ENCODE data around the gene OLIG3.

- PRO-cap, result no peak
These were observed 99.9 kb downstream of the ALDH8A1 start for GRCh38 chr6:134849735-134850639.

DNA sequence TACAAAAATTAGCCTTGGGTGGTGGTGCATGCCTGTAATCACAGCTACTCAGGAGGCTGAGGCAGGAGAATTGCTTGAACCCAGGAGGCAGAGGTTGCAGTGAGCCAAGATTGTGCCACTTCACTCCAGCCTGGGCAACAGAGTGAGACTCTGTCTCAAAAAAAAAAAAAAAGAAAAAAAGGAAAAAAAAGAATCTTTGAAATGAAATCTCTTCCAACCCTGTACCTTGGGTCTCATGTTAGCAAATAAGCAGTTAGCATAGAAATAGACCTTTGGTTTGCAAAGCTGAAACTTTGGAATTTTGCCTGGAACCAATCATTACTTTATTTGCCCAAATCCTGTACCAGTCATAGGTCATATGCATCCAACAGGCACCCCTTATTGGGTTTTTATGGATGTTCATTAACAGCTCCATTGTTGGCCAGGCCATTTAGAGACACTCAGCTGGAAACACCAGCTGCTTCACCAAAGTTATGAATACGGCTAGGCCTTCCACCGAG, 53.1 kb downstream of the ALDH8A1 start:
- PRO-cap, result no peak

DNA sequence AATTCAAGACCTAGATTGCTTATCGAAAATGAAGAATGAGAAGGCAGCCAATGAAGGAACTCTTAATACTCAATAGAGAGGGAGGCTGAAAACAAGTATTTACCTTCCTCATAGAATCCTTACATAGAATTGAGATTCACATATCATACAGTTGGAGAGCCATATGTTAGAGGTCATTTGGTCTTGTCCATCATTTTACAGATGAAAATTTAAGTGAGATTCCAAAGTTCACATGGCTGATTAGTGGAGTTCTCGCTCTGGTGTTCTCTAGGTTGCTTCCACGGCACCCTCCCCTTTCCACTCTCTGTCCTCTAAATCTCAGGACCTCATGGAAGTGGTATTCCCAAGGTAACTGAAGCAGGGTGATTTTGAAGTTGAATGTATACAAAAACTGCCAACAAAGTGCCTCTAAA, 39.5 kb downstream of the HBS1L start:
- PRO-cap, result no peak

GRCh38 chr6:135088799-135089256, 34.2 kb upstream of the HBS1L start:
- PRO-cap, result no peak

DNA sequence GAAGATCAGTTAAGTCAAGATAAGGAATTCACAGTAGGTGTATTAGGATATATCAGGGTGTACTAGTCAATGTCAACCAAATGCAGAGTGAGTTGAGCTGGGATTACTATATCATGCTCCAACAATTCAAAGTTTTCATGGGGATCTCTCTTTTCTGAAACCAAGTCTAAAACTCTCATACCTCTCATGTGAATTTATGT, 129.8 kb upstream of the AHI1 start:
- PRO-cap, result unidirectional peak, plus-strand start at position 86 of the sequence

- PRO-cap, result no peak
These were observed 29.0 kb downstream of the PDE7B start for GRCh38 chr6:135880292-135881048.

- PRO-cap, result no peak
These were observed 12.6 kb upstream of the MTFR2 start for GRCh38 chr6:136262166-136263589.

GRCh38 chr6:136270958-136272303, 18.2 kb downstream of the BCLAF1 start:
- PRO-cap, result no peak

GRCh38 chr6:136285068-136285654, 4.5 kb downstream of the BCLAF1 start:
- PRO-cap, result no peak

DNA sequence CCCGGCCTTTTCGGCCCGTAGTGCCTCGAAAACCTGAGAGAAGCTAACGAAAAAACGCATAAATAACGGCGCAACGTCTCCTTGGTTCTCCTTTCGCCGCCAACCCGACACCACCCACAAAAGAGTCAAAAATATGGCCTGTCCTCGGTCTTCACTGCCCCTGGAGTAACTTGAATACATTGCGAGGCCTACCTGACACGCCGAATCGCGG, 220 bp downstream of the BCLAF1 start:
- PRO-cap, result no peak

GRCh38 chr6:136290115-136291194, 809 bp upstream of the BCLAF1 start:
- PRO-cap, result no peak

- PRO-cap, result no peak
These were observed 5.6 kb downstream of the MAP7 start for GRCh38 chr6:136544450-136545177.

GRCh38 chr6:136756793-136757450, 35.4 kb downstream of the MAP3K5 start:
- PRO-cap, result no peak

GRCh38 chr6:136920737-136921381, 1.2 kb upstream of the SLC35D3 start:
- PRO-cap, result no peak

DNA sequence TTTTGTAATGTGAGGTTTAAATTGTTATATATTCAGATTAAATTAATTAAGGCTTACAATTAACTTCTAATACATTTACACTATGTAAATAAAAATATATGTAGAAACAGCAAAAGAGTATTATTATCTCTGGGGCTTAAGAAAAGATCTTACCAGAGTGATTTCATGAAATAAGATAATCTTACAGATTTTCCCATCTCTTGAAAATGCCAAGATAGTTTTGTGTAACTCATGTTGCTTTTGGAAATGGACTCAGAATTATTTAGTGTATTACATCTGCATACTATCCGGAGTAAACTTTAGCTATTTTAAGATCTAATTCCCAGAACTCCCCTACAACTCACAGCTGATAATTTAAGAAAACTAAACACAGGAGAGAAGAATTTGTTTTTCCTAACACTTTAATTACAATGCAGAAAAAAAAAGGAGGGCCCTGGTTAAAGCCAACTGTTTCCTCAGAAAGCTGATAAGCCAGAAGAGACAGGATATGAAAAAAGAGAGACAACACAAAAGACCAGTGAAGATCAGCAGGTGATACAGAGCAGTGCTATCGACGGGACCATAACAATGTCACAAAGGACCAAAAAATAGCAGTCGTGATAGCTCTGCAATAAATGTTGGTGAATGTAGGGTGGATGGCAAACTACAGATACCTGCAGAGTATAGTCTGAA, 6.0 kb downstream of the IFNGR1 start:
- PRO-cap, result no peak

DNA sequence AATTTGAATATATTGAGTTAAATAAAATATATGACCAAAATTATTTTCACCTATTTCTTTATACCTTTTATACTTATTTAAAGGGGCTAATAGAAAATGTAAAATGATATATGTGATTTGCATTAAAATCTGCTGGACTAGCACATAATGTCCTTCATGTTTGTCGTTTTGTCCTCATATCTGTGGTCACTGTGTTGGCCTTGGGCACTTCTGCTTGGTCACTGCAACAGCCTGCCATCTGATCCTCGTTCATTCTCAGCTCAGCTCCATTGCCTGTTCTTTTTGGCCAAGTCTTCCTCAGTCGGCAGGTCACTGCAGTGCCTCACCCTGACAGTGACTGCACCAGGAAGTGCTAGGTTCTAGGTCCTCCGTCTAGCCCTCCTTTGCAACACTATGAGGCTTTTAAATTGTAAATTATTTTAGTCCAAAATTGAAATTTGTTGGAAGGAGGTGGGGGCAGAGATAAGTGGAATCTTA, 13.4 kb upstream of the IFNGR1 start:
- PRO-cap, result no peak

- PRO-cap, result no peak
These were observed 90.1 kb upstream of the IFNGR1 start for GRCh38 chr6:137309293-137309587.

GRCh38 chr6:137353749-137354490, 134.7 kb upstream of the IFNGR1 start:
- PRO-cap, result no peak

DNA sequence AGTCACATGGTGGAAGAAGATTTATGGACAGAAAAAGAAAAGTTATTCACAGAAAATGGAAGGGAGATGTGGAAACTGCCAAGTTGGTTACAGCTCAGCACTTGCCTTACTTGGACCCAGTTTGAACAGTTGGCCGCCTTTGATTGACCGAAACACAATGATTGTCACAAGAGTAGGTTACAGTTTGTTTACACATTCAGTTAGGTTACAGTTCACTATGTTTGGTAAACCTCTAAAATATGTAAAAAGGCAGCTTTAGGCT, 116.2 kb downstream of the OLIG3 start:
- PRO-cap, result no peak

GRCh38 chr6:137494218-137494482, at the start of gene OLIG3:
OLIG3 (minus strand) TSS chr6:137494394.
- PRO-cap, result no peak

Measured in Metastatic Lung Carcinoma in the Adrenal Gland (tissue), 1 donor.